Helper T cell (primary cell): ENCODE measurements around the genes GRAMD2B and PRRC1.

DNA sequence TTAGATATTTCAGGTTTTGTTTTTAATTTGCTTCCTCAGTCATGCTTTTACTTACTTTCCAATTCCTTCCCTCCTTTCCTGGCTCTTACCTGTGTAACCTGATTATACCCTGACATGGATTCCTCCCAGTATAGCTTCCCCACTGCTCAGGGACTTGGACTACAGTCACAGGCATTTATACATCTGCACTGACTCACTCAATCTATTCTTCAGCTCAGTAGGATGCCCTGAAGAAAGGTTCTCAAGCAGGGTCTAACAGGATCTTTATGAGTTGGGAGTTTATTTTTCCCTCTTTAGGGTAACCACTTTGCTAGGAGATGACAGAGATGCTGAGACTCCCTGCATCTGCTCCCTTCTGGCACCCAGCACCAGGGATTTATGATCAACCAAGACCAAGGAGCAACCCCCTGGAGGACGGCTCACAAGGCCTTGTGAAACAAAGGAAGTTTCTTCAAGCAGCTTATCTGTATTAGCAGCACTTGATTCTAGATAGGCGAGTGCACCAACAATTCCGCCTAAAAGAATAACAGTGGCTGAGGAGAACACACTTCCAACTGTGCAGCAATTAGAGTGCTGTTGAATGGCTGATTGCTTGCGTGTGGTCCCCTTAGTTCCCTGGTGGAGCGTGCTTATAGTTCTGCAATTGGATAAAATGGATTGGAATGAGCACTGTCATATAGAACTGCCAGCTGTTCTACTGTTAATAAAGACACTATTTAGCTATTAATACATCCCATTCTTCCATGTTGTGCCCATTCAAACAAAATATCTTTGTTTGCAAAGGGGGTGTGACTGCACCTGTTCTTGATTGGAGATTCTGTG lies 482.6 kb downstream of the ZNF608 start:
- PRO-cap, 2 experiments, result no peak in any of the 2 experiments

GRCh38 chr5:124641140-124641526 lies 105.3 kb downstream of the ZNF608 start:
- PRO-cap, 2 experiments, result no peak in any of the 2 experiments

DNA sequence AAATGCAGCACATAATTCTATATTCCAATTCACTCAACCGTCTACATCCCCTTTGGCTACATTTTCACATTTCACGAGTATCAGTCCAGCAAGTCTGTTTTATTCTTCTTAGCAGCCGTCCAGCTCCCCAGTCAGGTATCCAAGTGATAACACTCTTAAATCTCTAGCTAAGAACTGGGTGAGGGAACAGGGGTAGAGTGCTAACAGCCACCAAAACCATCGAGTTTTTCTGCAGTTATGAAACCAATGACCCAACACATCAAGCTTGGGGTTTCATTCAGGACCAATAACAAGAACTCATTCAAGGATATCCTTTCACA lies 3.3 kb downstream of the ZNF608 start:
- PRO-cap, 2 experiments, result no peak in any of the 2 experiments

GRCh38 chr5:124749080-124749773 lies 2.8 kb upstream of the ZNF608 start:
- PRO-cap, 2 experiments, result no peak in any of the 2 experiments

DNA sequence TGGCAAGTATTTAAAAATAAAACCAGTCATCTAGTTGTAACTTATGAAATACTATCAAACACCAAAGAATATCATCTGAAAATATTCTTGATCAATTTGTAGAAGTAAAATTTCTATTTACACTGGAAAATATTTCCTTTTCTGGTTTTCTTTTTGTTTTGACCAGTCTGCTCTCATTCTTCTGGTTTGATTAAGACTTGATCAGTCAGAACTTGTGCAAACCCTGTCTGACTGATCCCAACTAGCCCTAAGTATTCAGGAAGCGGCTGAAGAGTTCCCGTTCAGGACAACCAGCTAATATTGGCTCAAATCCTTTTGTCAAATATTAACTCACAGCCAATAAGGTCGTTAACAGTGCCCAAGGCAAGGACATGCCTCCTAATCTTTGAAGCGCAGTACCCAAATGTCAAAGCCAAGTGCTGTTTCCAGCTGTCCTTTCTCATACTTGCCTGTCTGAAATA lies 266.2 kb upstream of the ZNF608 start:
- PRO-cap, 2 experiments, result no peak in any of the 2 experiments

DNA sequence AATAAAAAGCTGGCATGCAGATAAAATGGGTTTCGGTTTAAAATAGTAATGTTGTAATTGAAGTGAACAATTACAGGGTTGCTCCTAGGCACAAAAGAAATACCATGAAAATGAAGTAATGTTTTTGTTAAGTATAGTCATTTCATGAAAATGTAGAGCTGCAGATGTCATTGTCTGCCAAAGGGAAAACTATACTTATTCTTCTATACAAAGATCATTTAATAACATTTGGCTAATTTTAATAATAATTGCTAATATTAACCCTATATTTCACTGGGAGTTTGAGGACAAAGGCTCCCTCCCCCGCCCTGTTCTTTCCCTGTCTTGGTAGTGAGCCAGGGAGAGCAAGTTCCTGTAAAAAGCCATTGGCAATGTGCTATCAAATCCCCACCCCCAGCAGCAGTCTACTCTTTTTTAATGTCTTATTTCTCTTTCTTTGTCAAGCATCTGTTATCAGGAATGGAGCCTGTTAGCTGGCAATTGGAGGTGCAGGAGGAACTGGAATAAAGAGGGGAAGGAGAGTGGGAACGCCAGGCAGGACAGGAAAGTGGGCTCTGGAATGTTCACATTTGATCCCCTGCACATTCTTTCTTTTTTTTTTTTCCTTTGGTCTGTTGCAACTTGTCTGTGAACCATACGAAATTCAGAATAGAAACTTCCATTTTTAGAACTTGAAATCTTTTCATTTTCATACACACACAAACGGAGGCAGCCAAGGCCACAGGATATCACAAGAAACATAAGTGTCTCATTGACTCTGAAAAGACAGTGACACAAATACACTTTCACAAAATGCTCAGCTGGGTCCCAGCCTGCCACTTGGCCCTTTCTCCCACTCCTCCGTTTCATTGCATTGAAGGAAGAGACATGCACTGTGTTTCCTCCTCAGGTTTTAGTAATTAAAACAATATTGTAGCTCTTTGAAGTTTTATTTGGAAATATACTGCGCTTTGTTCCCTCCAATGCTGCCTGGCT lies 664.8 kb upstream of the ZNF608 start:
- PRO-cap, 2 experiments, result no peak in any of the 2 experiments

DNA sequence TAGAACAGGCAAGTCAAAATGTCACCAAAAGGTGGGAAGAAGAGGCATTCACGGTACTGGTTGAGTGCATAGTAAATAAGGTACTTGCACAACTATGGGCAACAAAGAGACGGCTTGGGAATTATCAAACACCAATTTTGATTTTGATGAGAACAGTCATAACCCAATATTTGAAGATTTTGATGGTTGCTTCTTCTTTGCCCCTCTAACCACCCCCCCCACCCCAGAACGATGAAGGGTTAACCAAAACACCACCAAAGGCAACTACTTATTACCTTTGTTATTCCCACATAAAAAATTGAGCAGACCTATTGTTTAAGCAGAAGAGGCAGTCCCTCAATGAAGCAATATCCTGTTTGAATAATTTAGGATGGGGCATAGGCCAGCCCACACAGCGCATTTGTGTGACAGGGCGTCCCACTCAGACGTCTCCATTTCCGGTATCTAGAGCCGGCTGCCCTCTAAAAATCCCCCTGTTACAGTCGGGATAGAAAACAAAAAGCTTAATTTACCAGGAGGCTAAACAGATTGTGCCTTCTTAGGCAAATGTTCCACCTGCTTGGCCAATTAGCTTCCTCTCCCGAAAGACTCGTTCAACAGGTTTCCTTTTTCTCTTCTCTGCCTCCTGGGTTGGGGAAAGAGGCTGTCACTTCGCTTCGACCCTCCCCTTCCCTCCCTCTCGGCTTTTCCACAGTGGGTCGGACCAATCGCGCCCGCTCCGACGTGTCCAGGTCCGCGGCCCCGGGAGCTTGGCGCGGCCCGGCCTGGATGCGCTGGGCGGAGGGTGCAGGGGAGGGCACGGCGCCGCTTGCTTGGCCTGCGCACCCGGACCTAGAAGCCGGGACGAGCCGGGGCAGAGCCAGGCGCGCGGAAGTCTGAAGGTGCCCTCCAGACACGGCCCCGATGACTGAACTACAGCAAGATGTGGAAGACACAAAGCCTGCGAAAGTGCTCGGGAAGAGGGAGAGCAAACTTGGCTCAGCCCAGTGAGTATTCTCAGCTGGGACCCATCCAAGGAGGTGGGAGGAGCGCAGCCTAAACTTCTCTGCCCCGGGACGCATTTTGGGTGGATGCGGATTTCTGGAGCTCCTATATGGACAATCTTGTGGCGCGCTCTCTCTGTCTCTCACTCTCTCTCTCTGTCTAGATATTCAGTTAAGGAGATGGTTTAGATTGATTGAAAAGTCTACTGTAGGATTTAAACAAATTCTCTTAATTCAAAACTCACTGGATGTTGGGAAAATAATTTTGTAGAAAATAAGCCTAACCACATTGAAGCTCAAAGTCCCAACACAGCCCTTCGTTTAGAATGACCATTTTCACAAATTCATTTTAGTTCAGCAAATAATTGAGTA lies at the start of gene GRAMD2B:
TSS of gene GRAMD2B (plus strand) at position 706 of the 1,355 bp plus-strand sequence.
- PRO-cap, 2 experiments, result peak in 2 of 2 experiments; most common plus-strand start position 476 of the sequence (in 2); most common minus-strand start position 877 of the sequence (in 2)

- PRO-cap, 2 experiments, result peak in 2 of 2 experiments; most common plus-strand start chr5:126778513 (in 1); most common minus-strand start chr5:126778333 (in 2)
These were observed 1.4 kb downstream of the LMNB1 start for GRCh38 chr5:126777982-126779093.

DNA sequence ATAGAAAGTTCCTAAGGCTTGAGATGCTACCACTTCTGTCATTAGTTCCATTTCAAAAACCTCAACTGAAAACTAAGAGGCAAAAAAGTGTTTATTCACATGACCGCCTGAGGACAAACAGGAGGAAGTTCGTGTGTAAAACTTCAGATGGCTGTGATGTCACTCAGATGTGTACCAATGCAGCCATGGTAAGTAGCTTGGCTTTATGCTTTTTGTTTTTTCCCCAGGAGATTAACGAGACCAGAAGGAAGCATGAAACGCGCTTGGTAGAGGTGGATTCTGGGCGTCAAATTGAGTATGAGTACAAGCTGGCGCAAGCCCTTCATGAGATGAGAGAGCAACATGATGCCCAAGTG lies 33.0 kb downstream of the LMNB1 start:
- PRO-cap, 2 experiments, result no peak in any of the 2 experiments

DNA sequence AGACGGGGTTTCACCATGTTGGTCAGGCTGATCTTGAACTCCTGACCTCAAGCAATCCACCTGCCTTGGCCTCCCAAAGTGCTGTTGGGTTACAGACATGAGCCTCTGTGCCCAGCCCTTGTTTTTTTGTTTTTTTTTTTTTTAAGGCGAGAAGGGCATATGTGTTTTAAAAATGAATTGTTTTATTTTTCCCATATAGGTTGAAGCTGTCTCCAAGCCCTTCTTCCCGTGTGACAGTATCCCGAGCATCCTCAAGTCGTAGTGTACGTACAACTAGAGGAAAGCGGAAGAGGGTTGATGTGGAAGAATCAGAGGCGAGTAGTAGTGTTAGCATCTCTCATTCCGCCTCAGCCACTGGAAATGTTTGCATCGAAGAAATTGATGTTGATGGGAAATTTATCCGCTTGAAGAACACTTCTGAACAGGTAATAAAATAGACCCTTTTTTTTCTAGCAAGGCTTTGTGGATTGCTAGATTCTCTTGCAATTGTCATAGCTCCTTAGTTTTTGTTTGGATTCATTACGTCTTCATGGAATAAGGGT lies 43.8 kb downstream of the LMNB1 start:
- PRO-cap, 2 experiments, result no peak in any of the 2 experiments

GRCh38 chr5:126851329-126851839 lies 74.4 kb downstream of the LMNB1 start:
- PRO-cap, 2 experiments, result peak in 2 of 2 experiments; most common plus-strand start chr5:126851746 (in 2); most common minus-strand start chr5:126851568 (in 2)

GRCh38 chr5:127410323-127410865 lies 107.0 kb upstream of the PRRC1 start:
- PRO-cap, 2 experiments, result no peak in any of the 2 experiments

DNA sequence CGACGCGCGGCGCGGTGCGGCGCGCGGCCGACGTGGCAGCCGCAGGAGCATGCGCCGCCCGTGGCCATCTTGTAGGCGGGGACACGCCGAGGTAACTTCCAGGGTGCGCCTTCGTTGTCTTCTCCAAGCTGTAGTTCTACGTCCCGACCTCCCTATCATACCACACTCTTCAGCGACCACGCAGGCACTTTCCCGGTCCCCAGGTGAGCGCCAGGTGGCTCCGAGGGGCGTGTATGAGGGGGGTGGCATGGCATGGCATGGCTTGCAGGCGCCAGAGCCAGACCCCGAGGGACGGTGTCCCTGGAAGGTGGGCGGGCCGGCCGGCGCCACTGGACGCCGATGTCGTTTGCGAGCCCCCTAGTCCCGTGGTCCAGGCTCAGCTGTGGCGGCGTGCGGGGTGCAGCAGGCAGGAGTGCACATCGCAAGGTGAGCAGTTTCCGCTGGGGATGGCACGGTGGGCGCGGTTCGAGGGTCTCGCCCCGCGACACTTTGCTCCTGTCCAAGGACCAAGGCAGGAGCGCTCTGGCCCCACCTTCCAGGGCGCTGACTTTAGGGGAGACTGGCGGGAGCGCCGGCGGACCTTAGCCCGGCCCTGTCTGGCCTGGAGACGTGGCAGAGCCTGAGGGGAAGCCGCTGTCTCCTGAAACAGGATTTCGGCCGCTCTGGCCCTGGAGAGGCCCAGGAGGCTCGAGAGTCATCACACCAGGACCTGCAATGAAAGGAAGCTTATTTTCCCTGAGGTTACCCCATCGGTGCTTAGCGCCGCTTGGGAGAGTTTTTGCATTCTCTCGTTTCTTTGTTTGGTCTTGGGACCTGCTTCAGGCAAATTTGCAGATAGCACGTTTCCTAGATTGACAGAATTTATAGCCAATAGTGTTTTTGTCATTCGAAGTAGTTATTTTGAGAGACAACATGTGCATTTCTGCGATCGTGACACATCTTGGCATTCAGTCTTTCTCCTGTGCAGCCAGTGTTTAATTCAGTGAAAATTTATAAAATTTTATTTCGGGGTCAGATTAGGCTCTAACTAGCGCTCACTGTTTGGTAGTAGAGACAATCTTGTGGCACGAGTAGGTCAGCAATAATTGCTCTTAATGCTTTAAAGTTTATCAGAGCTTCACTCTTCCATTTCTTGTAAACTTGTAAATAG lies at the start of gene PRRC1:
TSS of gene PRRC1 (plus strand) at position 67 of the 1,150 bp plus-strand sequence.
- PRO-cap, 2 experiments, result peak in 2 of 2 experiments; most common plus-strand start position 72 of the sequence (in 2)

DNA sequence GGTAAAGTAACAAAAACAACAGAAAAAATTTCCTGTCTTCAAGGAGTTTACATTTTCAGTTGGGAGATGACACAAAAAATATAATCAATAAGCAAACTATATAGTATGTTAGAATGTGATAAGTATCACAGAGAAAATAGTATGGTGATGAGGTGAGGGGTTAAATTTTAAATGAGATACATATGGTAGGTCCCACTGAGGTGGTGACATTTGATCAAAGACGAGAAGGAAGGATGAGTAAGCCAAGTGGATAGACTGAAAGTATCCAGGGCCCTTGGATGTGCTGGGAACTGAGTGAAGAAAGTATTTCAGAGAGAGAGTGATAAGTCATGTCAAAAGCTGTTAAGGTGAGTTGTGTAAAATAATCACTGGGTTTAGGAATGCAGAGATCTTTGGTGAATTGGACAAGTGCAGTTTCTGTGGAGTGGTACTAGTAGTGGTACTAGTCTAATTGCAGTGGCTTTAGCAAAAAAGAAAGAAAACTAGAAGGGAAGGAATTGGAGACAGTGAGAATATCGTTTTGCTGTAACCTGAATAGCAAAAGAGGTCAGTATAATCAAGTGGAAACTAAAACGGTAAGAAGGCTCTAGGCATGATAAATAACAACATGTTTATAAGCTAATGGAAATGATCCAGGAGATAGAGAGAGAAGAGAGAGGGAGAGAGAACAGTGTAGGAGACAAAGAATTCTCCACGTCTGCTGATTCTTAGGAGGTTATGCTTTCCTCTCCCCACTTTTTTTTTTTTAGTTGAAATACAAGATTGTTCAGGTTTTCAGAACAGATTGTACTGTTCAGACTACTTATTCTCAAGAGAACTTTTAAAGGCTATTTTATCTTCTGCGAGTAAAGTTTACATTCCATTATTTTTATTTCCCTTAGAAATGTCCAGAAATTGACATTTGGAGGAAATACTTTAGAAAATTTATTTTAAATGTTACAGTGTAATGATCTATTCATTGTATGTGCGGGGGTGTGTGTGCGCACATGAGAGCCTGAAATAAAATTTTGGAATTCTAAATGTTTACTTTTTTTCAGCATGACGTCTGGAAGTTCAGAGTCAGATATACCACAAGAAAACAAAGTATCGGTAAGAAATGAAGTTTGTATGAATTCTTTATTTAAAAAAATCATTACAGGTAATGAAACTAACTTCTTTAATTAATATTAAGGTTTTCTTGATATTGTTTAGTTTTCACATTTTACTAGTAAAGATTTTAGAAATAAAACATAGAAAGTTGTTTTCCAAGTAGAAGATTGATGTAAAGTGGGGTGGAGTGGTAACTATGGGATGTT lies 3.9 kb downstream of the CCDC192 start:
- PRO-cap, 2 experiments, result no peak in any of the 2 experiments

GRCh38 chr5:127940970-127941247 lies 142.7 kb upstream of the SLC12A2 start:
- PRO-cap, 2 experiments, result no peak in any of the 2 experiments

- PRO-cap, 2 experiments, result no peak in any of the 2 experiments
These were observed 124.1 kb upstream of the SLC12A2 start for GRCh38 chr5:127959479-127959925.

- PRO-cap, 2 experiments, result no peak in any of the 2 experiments
These were observed 64.8 kb upstream of the SLC12A2 start for GRCh38 chr5:128018647-128019364.

- PRO-cap, 2 experiments, result no peak in any of the 2 experiments
These were observed 1.9 kb downstream of the SLC12A2 start for GRCh38 chr5:128085364-128085956.

- PRO-cap, 2 experiments, result no peak in any of the 2 experiments
These were observed 32.3 kb downstream of the SLC12A2 start for GRCh38 chr5:128115912-128116159.

DNA sequence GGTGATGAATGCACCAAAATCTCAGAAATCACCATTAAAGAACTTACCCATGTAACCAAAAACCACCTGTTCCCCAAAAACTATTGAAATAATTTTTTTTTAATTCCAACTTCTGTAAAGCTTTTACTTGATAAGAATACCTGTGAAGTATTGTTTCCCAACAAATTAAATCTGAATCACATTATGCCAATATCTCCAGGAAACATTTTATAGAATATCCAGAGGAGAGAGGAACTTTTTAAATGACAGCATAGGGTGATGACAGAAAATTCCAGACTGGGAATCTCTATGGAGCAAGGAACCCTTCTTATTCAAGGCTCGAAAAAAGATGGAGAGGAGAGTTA lies 35.0 kb downstream of the SLC12A2 start:
- PRO-cap, 2 experiments, result no peak in any of the 2 experiments